Glomerular endothelial cell (primary cell): ENCODE data around the genes RFX3 and CDC37L1.

GRCh38 chr9:2809517-2809928 is 34.4 kb downstream of the PUM3 start:
- RAMPAGE, long total RNA = no peak

GRCh38 chr9:3223477-3224072 is 302.2 kb downstream of the RFX3 start:
- RAMPAGE, long total RNA = no peak

DNA sequence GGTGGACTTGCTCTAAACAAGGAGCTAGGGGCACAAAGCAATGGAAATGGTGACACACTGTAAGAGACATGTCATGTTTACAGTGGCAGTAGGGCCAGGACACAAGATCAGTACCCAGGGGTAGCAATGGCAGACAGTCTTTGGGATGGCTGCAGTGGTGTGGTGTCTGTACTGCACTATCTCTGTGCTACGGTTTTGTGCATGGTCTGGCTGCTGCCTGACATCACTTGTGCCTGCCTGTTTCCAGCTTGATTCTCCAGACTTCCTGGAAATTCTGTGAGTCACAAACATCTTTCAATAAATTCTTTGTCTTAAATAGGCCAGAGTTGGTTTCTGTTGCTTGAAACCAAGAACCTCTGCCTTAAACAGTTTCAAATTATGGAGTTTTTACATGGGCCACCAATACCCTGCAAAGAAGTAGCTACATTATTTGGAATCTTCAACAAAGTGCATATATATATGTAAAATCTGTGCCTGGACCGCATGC is 188.3 kb downstream of the RFX3 start:
- RAMPAGE, long total RNA = no peak

DNA sequence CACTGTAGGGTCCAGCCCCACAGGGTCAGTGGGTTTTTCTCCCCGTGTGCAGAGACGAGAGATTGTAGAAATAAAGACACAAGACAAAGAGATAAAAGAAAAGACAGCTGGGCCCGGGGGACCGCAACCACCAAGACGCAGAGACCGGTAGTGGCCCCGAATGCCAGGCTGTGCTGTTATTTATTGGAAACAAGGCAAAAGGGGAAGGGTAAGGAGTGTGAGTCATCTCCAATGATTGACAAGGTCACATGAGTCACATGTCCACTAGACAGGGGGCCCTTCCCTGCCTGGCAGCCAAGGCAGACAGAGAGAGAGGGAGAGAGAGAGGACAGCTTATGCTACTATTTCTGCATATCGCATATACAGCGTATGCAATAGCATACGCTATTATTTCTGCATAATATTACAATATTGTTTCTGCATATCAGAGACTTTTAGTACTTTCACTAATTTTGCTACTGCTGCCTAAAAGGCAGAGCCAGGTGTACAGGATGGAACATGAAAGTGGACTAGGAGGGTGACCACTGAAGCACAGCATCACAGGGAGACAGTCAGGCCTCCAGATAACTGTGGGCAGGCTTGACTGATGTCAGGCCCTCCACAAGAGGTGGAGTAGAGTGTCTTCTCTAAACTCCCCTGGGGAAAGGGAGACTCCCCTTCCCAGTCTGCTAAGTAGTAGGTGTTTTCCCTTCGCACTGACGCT is 50.4 kb downstream of the RFX3 start:
- RAMPAGE, long total RNA = no peak

- RAMPAGE, long total RNA = no peak
Measured at GRCh38 chr9:3525178-3526206, at the start of gene RFX3. Gene RFX3 (minus strand): TSS chr9:3526001.

DNA sequence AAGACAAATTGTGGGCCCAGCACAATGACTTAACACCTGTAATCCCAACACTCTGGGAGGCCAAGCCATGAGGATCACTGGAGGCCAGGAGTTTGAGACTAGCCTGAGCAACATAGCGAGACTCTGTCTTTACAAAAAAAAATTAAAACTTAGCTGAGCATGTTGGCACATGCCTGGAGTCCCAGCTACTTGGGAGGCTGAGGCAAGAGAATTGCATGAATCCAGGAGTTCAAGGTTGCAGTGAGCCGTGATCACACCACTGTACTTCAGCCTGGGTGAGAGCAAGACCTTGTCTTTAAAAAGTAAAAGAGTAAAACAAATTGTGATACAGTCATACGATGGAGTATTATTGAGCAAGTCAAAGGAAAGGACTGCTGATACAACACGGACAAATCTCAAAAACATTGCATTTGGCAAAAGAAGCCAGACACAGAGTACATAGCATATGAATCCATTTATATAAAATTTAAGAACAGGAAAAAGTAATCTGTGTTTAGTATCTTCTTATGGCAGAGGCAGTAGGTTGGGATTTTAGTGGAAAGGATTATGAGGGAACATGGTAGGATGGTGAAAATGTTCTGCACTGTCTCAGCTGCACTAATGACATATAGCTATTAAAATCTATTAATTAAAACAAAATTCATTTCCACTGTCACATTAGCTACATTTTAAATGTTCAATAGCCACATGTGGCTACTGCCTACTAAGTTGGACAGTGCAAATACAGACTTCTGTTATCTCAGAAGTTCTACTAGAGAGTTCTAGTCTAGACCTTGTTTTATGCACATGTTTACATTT is 5.0 kb upstream of the RFX3 start:
- RAMPAGE, long total RNA = no peak

DNA sequence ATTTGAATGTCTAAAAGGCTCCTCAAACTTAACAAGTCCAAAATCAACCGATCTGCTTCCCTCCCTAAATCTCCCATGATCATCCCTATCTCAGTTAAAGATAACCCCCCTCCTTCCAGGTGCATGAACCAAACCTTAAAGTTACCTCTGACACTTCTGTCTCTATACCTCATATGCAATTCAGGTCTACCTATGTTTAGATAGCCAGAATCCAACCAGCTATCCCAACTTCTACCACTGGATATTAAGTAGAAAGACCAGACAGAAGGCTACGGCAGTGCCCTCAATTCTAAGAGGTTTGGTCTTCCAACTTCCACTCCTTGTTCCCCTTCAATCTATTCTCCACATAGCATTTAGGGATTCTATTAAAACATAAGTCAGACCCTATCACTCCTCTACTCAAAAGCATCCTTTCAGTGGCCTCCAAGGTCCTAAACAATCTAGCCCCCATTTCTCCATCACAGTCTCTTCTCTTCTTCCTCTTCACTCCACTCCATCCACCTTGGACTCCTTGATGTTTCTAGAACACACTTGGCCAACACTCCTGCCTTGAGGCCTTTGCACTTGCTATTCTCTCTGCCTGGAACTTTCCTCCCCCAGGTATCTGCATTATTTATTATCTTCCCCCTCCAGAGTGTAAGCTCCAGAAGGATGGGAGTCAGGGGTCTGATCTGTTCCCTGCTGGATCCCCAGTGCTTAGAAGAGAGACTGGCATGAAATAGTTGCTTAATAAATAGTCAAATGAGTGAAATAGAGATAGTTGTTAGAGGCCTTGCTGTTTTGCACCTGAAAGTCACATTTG is 195.5 kb downstream of the GLIS3 start:
- RAMPAGE, long total RNA = no peak

DNA sequence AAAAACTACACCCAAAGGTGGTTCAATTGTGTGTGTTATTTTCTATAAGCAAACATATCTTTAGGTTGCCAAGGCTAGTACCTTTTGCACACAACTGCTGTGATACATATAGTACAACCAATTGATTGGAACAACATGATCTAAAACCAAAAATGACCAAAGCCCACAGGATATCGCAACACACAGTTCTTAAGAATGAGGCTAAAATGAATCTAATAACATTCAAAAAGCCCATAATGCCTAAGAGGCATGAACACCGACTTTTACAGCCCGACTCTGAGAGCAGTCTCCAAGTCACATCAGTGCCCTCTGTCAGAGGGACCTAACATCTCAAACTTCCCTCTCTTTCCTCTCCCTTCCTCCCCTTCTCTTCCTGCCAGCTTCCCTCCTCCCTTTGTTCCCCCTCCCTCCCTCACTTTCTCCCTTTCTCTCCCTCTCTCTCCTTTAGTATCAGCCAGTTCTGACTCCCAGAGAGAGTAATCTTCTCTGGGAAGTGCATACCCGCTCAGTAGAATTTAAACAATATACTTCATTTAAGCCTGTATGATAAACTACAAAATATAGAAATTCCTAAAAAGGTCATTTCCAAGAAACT is 154.4 kb downstream of the GLIS3 start:
- RAMPAGE, long total RNA = no peak

- RAMPAGE, long total RNA = no peak
Measured at GRCh38 chr9:4206704-4207317, 93.1 kb downstream of the GLIS3 start.

DNA sequence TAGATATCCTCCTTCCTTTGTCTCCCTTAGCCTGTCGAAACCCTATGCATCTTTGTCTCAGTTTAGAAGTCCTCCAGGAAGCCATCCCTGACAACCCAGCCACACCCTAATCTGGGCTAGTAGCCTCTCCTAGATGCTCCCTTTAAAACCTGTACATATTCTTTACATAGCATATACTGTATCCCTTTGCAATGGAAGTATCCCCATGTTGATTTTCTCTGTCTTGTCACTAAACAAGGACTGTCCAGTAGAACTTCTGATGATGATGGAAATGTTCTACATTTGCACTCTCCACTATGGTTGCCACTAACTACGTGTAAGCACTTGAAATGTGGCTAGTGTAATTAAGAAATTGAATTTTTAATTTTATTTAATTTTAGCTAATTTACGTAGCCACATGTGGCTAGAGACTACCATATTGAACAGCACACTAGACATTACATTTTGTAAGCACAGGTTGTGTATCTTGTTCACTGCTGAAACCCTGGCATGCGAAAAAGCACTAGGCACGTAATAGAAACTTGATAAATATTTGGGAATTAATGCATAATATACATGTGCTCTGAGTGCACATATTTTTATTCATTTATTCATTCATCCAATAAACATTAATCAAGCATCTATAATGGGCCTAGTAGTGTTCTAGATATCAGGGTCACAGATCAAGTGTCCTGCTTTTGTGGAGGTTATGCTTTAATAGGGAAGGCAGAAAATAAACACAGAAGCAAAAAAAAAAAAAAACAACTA is 86.5 kb downstream of the GLIS3 start:
- RAMPAGE, long total RNA = no peak

DNA sequence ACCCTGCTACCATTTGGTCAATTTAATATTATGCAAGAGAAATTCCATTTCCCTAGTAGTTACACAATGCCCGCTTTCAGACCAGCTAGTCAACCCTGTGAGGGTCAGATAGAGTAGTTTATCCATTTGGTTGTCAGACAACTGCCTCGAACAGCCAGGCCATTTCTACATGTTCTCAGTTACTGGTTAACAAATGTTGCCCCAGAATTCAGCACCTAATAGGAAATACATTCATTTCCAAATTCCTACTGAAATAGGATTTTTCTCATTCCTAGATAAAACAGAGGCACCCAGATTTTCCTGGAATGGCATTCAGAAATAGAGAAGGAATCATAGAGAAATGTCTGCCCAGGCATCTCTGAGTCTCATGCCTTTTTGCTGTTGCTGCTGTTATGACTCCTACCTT is 6.5 kb upstream of the GLIS3 start:
- RAMPAGE, long total RNA = no peak

GRCh38 chr9:4508128-4509183 is 18.2 kb downstream of the SLC1A1 start:
- RAMPAGE, long total RNA = no peak

GRCh38 chr9:4605576-4606067 is 56.5 kb upstream of the PLPP6 start:
- RAMPAGE, long total RNA = no peak

- RAMPAGE, long total RNA = no peak
Measured at GRCh38 chr9:4606068-4606445, 56.0 kb upstream of the PLPP6 start.

DNA sequence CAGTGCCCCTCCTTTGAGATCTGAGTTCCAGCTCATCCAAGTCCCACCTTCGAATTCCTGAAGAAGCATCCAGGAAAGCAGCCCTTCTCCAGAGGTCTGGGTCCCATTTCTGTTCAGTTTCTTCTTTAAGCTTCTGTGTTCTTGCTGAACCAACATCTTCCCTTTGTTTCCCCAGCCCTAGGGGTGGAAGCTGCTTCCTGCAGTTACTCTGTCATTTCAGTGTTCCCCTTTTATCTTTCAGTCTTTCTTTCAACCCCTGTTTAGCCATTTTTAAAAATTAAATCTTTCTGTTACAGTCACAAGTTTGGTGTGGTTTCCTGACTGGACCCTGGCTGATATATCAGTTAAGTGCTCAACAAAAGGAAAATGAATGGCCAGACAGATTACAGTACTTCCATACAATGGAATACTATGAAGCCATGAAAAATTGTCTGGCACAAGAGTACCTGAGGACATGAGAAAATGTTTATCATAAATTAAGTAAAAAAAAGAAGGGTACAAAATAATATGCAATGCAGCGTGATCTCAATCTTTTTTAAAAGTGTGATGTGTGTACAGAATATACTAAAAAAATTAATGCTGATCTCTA is 35.6 kb upstream of the PLPP6 start:
- RAMPAGE, long total RNA = no peak

DNA sequence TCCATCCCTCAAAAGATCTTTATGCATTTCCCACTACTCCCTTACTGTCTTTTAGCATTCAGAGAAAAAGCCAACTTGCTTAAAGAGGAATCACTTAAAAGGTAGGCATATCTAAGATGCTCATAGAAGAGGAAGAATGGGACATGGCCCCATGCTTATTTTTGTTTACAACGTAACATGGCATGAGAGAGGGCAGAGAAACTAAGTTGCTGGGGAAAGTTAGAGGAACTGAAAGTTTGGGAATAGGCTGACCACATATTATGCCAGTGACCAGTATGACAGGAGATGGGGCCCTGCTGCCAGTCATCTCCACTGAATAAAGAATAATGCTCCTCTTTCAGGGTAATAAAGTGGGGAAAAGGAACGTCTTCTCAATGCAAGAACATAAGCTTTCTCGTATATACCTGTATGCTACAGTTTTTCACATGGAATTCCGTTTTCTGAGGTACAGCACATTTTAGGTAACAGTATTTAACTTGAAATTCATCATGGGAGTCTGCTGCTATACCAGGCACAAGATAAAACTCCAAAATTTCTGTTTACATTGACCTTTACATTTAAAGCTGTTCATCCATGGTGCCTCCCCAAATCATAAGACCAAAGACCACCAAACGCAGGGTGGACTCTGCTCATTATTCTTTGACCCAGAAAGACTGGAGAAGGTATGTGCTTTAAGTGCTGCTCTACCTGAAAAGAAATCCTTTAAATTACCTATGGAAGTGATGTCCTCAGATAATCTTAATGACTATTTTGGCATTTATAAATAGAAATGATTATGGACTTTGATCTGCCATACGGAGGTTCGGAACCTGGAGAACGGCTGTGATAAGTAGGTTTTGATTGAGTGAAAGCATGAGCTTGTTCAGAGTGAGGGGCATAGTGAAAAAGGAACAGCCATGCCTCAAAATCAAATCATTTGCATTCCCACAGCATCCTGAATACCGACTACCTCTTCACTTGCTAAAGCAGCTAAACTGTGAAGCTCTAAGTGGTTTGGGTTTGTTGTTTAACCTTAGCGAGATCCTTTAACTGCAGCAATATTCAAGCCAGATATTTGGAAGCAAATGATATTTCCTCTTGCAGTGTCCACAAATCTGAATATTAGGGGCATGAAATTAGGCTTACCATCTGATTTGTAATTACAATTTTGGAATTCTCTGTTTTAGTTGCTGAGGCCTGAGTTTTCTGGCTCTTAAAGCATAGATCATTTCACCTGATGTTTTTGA is 1.9 kb downstream of the SPATA6L start:
- RAMPAGE, long total RNA = no peak

- RAMPAGE, long total RNA = start-site peak on the plus strand at chr9:4679580-4679701, 238 and 712 reads in 2 replicates
Measured at GRCh38 chr9:4679306-4680217, at the start of gene CDC37L1. Gene CDC37L1 (plus strand): TSS chr9:4679569.

GRCh38 chr9:4718067-4718771 is 22.8 kb downstream of the AK3 start:
- RAMPAGE, long total RNA = no peak

GRCh38 chr9:4840477-4841146 is 47.9 kb downstream of the RCL1 start:
- RAMPAGE, long total RNA = no peak

DNA sequence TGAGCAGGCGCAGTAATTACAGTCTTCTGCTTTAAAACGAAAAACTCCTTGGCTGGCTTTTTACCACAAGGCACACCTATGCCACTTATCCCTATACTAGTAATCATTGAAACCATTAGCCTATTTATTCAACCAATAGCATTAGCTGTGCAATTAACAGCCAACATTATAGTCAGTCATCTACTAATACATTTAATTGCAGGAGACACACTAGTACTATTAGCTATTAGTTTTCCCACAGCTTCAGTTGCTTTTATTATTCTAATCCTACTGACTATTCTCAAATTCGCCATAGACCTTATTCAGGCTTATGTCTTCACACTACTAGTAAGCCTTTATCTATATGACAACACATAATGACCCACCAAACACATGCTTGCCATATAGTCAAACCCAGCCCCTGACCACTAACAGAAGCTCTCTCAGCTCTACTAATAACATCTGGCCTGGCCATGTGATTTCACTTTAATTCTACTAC is 85.5 kb downstream of the INSL6 start:
- RAMPAGE, long total RNA = no peak